Epithelial cell of esophagus (primary cell): ENCODE data around the gene C1orf115.

GRCh38 chr1:218494500-218494988, 149.4 kb downstream of the TGFB2 start:
- RRBS, result no CpG with 5 or more reads among the region's 7 CpGs

DNA sequence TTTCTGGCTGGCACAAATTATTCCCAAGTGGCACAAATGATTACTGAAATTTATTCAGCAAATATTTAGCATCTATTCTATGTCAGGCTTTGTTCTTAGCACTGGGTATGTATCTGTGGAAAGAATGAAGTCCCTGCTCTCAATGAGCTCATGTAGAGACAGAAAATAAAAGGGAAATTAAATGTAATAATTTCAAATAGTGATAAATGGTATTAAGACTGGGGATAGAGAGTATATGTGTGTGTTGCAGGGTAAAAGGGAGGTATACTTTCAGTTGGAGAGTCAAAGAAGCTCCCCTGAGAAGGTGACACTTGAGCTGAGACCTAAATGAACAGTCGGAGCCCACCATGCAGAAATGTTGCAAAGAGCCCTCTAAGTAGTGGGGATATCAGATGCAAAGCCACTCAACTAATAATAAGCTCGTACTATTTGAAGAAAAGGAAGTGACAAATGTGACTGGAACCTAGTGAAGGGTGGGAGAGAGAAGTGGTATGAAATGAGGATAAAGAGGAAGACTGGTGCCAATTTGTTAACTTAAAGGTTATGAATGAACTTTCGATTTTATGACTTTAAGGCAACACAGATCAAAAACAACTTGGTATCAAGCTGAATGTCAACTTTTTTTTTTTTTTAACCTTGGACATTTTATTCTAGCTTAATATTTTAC, 14.5 kb downstream of the LYPLAL1 start:
- RRBS, result no CpG with 5 or more reads among the region's 3 CpGs

DNA sequence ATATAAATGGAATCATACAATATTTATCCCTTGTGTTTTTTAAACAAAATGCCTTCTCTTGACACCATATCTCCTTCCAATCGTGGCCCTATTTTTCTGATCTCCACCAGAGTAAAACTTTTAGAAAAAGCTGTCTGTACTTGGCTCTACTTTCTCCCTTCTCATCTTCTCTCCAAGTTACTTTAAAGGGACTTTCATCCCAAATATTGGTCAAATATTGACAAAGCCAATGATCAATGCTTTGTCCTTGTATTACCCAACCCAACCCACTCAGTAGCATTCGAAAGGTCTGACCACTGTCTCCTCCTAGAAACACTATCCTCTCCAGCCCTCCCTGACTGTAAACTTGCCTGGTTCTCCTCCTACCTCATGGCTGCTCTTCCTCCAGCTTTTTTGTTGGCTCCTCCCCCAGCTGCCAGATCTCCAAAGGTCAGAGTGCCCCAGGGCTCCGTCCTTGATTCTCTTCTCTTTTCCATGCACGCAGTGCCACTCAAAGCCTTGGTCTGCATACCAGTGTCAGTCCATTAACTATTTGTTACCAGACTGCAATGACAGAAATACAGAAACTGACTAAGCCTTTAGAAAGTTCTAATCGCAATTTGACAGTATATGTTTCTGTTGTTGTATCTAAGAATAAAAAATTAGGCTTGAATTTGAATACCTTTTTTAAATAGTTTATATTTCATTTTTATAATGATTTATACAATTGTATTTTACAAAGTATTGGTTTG, 44.4 kb downstream of the SLC30A10 start:
- RRBS, result no CpG with 5 or more reads among the region's 5 CpGs

- RRBS, result no CpG with 5 or more reads among the region's 3 CpGs
Measured at GRCh38 chr1:220022237-220022551, 24.1 kb downstream of the EPRS1 start.

DNA sequence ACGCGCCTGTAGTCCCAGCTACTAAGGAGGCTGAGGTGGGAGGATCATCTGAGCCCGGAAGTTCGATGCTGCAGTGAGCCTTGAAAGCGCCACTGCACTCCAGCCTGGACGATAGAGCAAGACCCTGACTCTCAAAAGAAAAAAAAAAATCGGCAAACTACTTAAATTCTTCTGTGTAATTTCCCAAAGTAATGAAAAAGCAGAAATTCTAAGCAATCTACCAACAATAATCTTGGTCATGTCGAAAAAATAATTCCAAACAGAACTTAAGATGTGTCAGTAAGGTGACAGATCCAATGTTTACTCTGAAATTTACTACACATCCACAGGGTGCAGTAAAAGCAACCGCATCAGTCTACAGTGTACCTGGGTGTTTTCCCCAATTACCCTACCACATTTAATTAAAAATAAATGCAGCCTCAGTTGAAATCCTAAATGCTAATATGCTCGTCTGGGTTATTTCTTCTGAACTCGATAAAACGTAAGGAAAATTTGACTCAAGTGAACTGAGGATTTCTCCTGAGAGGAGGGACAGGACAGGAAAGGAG, 858 bp downstream of the EPRS1 start:
- RRBS, result no CpG with 5 or more reads among the region's 12 CpGs

GRCh38 chr1:220244911-220245575, 27.2 kb downstream of the RAB3GAP2 start:
- RRBS, result no CpG with 5 or more reads among the region's 23 CpGs

GRCh38 chr1:220272736-220272979, 405 bp upstream of the RAB3GAP2 start:
- RRBS, result no CpG with 5 or more reads among the region's 8 CpGs

DNA sequence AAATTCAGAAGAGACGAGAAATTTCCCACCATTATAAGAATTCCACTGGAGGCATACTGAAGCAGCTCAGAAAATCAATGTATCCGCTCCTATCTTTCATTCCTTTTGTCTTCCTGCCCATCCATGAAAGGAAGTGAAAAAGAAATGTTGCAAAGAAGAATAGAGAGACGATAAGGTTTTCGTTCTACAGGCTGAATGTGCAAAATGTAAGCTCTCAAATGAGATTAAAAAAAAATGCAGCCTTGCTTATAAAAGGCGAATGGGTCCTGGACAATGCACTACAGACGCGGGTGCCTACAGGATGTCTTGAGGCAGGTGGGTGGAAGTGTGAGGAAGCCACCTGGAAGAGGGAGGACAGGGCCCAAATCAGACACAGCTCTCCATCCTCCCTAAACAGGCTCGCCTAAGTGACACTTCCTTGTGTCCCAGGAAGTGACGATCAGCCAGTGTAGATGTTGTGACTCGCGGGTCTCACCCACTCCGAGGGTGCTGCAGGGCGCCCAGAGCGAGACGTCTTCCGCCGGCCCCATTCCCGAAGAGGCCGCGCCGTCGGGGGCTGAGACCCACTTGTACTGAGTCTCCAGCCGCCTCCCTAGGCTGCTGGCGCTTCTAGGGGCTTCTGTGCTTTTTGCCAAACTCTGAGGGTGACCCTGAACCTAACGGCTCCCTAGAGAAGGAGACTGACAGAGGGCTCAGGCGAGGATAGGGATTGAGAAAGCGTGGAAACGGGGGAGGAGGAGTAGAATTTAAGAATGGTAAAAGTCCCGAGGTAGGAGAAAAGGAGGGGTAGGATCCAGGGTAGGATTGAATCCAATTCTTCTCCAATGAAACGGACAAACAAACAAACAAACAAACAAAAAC, 715 bp upstream of the MARK1 start:
- RRBS, result no CpG with 5 or more reads among the region's 30 CpGs

GRCh38 chr1:220690071-220690847, at the start of gene C1orf115:
Gene C1orf115, plus strand, starts transcription at chr1:220690363.
- RRBS, result 2% methylated on average over 44 of the region's 83 CpGs

- RRBS, result no CpG with 5 or more reads among the region's 4 CpGs
Measured at GRCh38 chr1:220749737-220750046, 1.6 kb downstream of the MTARC2 start.

- RRBS, result no CpG with 5 or more reads among the region's 3 CpGs
Measured at GRCh38 chr1:220874054-220874406, 5.2 kb upstream of the HLX start.

GRCh38 chr1:220878125-220879053, 854 bp upstream of the HLX start:
- RRBS, result 7% methylated on average over 14 of the region's 41 CpGs

GRCh38 chr1:221035902-221036338, 156.7 kb downstream of the HLX start:
- RRBS, result no CpG with 5 or more reads among the region's 3 CpGs

- RRBS, result no CpG with 5 or more reads among the region's 5 CpGs
Measured at GRCh38 chr1:221213000-221213463, 333.8 kb downstream of the HLX start.

GRCh38 chr1:221315105-221315630, 426.7 kb downstream of the DUSP10 start:
- RRBS, result no CpG with 5 or more reads among the region's 3 CpGs

DNA sequence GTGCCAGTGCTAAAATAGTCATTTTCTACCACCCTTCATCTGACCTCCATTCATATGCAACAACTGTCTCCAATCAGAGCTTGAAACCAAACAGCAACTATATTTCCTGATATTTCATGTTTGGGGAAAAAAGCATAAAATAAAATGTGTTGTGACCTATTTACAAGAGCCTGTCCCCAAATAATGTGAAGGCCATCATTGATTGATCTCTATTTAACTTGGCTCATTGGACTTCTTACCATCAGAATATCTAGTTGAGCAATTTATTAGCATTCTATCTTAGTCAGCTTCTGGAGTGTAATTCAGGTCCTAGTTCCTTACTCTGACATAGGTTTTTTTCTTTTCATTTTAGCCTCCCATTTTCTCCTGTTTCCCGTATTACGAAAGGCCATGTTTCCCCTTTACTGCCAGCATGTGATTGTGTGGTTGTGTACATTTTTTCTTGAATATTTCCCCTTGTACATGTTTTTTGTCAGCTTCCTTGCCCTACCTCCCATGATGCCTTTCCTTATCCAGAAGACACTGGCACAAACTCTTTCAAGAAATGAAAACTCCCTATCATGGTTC, 43.0 kb downstream of the DUSP10 start:
- RRBS, result no CpG with 5 or more reads among the region's 2 CpGs

GRCh38 chr1:221713113-221713482, 28.8 kb downstream of the DUSP10 start:
- RRBS, result no CpG with 5 or more reads among the region's 3 CpGs

GRCh38 chr1:221742190-221742577, 295 bp upstream of the DUSP10 start:
- RRBS, result 0% methylated on average over 4 of the region's 23 CpGs

DNA sequence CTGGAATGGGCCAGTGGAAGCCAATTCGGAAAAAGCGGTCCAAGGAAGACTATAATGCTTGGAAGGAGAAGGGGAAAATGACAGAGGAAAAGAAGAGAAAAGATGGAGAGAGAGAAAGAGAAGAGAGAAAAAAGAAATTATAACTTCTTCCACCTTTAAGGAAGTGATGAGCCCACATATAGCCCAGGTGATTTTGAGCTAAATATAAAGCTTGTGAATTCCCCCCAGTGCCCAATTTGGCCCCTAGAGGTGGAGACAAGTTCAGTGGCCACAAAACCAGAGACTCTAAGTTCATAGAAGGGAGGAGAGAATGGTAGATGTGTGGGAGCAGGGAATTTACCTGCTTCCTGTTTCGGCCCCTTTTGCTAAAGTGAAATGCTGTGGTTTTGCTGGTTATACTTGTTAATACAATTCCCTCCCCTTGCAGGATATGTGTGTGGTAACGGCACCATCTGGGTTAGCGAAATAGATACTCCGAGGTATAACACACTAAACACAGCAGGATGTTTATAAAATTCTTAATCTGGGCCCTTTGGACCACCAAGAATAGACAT, 35.8 kb upstream of the DUSP10 start:
- RRBS, result no CpG with 5 or more reads among the region's 6 CpGs